Cardiac atrium fibroblast (primary cell): ENCODE results near the genes MOSPD3 and SERPINE1.

DNA sequence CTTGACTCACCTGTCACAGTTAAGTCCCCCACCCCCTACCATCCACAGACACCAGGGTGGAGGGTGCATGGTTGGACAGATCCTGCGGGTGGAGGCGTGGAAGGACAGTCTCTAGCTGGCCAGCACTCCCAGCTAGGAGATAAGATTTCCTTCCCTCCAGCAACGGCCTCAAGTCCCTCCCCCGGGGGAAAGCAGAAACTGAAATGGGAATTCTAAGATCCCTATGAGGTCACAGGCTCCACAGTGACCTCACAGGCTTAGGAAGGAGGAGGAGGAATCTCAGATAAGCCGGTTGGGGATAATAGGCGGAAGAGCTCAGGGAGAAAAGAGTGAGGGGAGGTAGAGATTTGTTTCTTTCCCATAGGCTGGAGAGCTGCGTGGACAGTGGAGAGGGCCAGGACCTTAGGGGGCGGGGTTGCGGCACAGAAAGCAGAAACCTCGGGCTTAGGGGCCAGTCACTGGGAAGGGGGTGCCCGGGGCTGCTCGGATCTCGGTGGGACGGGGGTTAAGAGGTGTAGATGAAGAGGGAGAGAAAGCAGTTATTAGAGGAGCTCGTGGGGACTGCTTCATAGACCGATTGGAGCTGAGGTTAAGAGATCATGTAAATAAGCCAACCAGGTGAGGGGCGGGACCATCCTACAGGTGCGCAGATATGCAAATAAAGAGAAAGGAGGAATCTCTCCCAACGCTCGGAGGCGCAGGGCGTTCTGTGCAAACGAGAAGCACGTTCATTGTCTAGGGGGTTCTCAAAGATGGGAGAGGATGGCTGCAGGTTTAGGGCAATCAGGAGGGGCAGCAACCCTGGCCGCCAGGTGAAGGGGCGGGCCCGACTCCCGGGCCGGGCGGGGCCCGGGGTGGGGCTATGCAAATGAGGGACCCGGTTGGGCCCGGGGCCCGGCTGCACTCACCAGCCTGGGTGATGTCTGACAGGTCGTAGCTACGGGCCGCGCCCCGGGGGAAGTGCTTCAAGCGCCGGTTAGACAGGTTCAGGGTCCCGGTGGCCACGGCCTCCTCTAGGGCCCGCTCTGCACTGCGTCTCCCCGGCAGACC lies 631 bp downstream of the LRCH4 start:
- RAMPAGE, long total RNA = no peak

GRCh38 chr7:100611809-100612678 lies at the start of gene MOSPD3:
Gene MOSPD3 (plus strand): TSS chr7:100612540.
- RAMPAGE, long total RNA = start-site peak on the plus strand at chr7:100612531-100612581, 116 and 56 reads in 2 replicates

GRCh38 chr7:100801227-100801637 lies 26.1 kb downstream of the EPHB4 start:
- RAMPAGE, long total RNA = no peak

DNA sequence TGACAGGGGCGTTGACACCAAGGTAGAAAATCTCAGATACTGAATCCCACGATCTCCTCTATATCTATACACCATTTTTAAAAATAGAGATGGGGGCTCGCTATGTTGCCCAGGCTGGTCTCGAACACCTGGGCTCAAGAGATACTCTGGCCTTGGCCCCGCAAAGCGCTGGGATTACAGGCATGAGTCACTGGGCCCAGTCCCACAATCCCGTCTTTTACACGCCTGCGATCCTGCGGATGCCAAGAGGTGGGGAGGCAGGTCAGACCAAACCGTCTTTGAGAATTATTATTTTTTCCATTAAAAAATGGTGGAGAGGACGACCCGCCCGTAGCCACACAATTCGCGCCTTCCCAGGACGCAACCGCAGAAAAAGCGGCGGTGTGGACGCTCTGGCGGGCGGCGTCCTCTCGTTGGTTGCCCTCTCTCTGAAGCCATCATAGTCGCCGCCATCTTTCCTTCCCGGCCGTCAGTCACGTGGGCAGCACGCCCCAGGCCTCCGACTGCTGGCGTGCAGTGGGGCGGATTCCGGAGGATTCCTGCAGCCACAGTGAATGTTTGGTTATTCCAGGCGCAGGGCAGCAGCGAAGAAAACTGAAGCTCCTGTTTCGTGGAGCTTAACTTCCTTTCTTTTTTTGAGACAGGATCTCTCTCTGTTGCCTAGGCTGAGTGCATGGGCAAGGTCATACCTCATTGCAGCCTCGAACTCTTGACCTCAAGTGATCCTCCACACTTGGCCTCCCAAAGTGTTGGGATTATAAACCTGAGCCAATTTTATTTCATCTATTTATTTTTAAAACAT lies 9.9 kb upstream of the EPHB4 start:
- RAMPAGE, long total RNA = no peak

GRCh38 chr7:100885518-100886595 lies 3.7 kb downstream of the UFSP1 start:
- RAMPAGE, long total RNA = no peak

- RAMPAGE, long total RNA = no peak
These were observed 25.0 kb upstream of the MUC3A start for GRCh38 chr7:100924191-100924899.

- RAMPAGE, long total RNA = no peak
These were observed 2.1 kb downstream of the MUC3A start for GRCh38 chr7:100951109-100952256.

DNA sequence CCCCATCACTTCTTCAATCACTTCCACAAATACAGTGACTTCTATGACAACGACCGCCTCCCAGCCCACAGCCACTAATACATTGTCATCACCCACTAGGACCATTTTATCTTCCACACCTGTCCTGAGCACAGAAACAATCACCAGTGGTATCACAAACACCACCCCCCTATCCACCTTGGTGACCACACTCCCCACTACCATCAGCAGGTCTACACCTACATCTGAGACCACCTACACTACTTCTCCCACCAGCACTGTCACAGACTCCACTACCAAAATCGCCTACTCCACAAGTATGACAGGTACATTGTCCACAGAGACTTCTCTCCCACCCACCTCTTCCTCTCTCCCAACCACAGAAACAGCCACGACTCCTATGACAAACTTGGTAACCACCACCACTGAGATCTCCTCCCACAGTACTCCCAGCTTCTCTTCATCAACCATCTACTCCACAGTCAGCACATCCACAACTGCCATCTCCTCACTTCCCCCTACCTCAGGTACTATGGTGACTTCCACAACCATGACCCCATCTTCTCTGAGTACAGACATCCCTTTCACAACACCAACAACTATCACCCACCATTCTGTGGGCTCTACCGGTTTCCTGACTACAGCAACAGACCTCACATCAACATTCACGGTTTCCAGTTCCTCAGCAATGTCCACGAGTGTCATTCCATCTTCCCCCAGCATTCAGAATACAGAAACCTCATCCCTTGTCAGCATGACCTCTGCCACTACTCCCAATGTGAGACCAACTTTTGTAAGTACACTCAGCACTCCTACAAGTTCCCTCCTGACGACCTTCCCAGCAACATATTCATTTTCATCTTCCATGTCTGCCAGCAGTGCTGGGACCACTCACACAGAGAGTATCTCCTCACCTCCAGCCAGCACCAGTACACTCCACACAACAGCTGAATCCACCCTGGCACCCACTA lies 3.5 kb downstream of the MUC3A start:
- RAMPAGE, long total RNA = no peak

DNA sequence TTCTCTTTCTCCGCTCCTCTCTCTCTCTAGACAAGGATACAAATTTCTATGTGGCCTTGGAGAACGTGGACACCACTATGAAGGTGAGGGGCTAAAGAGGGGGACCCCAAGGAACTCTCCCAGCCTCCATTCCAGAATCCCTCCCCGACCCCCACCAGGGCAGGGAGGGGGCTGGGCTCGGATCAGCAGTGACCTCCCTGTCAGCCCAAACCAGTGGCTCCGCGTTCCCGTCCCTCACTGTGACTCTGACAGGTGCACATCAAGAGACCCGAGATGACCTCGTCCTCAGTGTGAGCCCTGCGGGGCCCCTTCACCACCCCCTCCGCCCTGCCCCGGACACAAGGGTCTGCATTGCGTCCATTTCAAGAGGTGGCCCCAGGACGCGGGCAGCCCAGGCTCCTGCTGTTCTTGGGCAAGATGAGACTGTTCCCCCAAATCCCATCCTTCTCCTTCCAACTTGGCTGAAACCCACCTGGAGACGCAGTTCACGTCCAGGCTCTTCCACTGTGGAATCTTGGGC lies 2.4 kb upstream of the MUC12 start:
- RAMPAGE, long total RNA = no peak

GRCh38 chr7:101065958-101066735 lies 19.1 kb upstream of the TRIM56 start:
- RAMPAGE, long total RNA = no peak

DNA sequence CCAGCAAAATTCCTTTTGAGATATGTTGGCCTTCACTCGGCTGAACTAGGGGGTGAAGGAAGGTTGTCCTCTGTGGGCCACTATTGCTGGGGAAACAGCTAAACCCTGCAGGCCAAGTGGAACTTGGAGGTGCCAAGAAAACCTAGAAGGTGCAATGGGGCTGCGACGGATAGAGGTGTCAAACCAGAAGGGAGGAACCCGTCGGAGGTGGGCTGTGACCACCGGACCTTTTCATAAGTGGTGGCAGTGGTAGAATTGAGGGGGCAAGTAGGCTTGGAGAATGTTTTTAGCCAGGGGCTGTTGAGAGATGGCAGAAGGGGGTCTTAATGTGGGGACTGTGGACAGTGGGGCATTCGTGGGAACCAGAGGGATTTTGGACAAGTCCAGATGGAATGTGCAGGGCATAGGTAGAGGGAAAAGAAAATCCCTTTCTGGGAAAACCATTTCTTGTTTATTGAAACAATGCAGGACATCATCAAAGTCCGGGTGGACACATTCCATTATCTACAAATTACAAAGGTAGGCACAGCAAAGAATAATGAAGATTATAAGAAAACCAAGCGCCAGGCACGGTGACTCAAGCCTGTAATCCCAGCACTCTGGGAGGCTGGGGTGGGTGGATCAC lies 5.7 kb downstream of the TRIM56 start:
- RAMPAGE, long total RNA = no peak

DNA sequence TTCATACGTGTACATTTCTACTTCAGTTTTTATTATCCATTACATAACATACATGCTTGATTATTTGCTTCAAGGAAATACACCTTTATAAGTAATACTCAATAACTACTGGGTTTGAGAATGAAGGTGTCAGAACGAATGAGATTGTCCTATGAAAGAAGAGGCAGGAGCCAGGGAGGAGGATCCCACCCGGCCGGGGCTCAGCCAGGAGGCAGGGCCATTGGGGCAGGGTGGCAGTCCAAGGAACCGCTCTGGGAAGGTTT lies 9.1 kb downstream of the TRIM56 start:
- RAMPAGE, long total RNA = no peak

GRCh38 chr7:101126311-101127447 lies at the start of gene SERPINE1:
Gene SERPINE1 (plus strand): TSS chr7:101127104.
- RAMPAGE, long total RNA = start-site peak on the plus strand at chr7:101127098-101127107, 10,766 and 3,362 reads in 2 replicates

- RAMPAGE, long total RNA = no peak
These were observed 11.4 kb downstream of the SERPINE1 start for GRCh38 chr7:101138084-101138951.

DNA sequence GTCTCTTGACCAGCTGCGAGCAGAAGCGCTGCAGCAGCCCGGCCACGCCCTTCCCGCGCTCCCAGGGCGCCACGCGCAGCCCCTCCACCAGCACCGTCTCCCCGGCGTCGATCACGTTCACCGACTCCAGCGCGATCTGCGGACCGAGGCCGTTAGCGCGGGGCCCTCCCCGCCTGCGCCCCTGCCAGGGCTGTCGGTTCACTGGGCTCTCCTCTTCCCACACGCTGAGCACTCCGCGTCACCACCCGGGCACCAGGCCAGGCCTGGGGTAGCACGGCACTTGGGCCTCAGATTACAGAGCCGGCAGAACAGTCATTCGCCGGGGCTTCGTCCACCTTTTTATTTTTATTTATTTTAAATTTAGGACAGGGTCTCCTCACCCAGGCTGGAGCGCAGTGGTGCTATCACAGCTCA lies 6.7 kb downstream of the NAT16 start:
- RAMPAGE, long total RNA = no peak

DNA sequence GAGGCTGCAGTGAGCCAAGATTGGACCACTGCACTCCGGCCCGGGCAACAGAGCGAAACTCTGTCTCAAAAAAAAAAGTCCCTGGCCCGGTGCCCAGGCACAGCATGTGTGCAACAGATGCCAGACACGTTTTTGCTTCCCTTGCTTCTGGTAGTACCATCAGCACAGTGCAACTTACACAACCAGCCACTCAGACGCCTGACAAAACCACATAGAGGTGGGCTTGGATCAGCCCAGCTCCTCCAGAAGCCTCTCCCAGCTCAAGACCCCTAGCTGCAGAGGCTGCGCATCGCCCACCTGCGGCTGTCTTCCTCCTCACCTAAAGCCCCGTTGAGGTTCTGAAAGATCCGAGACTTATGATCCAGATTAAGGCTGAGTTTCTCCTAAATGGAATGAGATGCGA lies 2.6 kb downstream of the PLOD3 start:
- RAMPAGE, long total RNA = no peak

- RAMPAGE, long total RNA = no peak
These were observed 751 bp upstream of the CLDN15 start for GRCh38 chr7:101238424-101238682.

GRCh38 chr7:101717677-101718403 lies 88.7 kb upstream of the MYL10 start:
- RAMPAGE, long total RNA = no peak

GRCh38 chr7:101769296-101769683 lies 48.1 kb upstream of the CUX1 start:
- RAMPAGE, long total RNA = no peak

DNA sequence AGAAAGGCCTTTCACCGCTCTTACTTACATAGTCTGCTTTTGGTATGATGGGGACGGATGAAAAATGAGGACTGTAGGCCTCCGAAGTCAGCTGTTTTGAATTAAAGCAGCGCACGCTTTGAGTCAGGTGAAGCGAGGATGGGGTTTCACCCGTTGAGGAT lies 39.9 kb downstream of the CUX1 start:
- RAMPAGE, long total RNA = no peak